ENCODE results near the genes AP1B1 and NF2.

DNA sequence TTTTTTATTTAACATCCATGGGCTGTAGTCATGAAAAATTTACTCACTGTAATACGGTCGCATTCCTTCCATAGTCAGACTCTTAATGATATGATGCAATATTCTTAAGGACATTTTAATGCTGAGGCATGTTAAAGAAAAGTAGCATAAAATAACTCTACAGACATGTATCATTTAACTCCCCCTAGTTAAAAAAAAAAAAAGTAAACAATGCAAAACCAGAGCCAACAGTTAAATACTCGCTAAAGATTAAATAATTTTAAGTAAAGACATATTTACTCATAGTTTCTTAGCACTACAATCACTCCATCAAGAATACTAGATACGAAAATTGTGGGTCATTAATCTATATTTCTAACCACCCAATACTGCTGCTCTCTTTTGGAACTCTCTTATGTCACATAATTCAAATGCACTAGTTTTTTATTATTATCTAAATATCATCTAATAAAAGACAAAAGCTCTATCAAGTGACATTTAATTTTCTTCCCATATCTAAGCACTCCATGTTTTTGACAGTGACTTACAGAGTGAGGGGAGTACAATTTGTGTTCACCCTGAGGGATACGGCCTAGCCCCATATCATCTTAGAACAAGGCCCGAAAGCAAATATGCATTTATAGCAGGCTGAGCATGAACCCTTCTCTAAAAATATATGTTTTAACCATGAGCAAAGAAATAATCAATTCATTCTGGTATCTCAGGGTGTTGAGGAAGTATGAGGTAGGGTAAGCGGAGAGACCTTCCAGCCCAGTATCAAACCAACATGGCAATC lies 131.8 kb downstream of the TTC28 start:
- PRO-cap = no peak

- PRO-cap = no peak
Observed at GRCh38 chr22:28567644-28567864, 112.1 kb downstream of the TTC28 start.

DNA sequence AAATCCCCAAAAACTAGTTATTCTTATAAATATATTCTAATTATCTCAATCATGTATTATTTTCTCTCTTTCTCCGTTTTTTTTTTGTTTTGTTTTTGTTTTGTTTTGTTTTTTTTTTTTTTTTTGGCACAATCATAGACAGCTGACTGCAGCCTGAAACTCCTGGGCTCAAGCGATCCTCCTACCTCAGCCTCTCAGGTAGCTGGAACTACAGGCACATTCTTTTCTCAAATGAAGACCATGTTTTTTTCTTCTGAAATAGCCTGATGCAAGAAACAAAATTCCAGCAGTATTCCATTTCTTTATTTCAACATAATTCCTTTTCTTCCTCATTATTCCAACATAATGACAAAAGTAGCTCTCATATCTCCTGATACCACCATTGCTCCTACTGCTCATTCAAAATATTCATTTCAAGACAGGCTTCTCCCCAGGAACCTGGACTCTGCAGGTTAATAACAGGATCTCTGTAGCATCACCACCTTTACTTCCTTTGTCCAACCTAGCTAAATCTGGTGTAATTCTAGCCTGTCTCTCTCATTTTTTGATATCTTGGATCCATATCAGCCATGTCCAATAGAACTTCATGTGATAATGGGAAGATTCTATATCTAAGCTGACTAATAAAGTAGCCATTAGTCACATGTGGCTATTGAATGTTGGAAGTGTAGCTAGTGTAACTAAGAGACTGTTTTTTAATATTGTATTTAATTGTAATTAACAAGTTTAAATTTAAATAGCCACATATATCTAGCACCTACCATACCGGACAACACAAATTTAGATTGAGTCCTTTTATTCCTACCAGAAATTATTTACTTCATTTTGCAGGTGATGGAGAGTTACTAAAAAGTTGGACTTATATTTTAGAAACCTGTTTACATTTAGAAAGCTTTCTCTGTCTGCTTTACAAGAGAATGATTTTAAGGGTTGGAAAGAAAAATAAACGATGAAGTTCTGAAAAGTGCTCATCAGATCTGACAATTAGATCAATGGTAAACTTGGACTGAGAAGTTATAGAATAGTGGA lies 95.4 kb downstream of the TTC28 start:
- PRO-cap = no peak

GRCh38 chr22:28773208-28773684 lies 751 bp downstream of the CCDC117 start:
- PRO-cap = bidirectional peak, plus-strand start at chr22:28773544, minus-strand start at chr22:28773329

DNA sequence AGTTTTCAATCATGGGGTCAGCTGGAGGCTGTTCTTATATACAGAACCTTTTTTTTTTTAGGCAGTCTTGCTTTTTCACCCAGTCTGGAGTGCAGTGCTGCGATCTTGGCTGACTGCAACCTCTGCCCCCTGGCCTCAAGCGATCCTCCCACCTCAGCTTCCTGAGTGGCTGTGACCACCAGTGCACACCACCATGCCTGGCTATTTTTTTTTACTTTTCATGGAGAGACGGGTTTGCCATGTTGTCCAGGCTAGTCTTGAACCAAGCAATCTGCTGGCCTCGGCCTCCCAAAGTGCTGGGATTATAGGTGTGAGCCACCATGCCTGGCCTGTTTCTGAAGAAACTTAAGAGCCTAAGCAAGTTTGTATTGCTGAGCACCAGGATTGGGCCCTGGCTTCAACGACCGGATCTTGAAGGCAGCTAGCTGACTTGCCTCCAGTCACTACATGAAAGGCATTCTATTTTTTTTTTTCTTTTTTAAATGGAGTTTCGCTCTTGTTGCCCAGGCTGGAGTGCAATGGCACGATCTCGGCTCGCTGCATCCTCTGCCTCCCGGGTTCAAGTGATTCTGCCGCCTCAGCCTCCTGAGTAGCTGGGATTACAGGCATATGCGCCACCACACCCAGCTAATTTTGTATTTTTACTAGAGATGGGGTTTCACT lies 20.2 kb downstream of the CCDC117 start:
- PRO-cap = unidirectional peak, minus-strand start at position 168 of the sequence; unidirectional peak, minus-strand start at position 382 of the sequence

DNA sequence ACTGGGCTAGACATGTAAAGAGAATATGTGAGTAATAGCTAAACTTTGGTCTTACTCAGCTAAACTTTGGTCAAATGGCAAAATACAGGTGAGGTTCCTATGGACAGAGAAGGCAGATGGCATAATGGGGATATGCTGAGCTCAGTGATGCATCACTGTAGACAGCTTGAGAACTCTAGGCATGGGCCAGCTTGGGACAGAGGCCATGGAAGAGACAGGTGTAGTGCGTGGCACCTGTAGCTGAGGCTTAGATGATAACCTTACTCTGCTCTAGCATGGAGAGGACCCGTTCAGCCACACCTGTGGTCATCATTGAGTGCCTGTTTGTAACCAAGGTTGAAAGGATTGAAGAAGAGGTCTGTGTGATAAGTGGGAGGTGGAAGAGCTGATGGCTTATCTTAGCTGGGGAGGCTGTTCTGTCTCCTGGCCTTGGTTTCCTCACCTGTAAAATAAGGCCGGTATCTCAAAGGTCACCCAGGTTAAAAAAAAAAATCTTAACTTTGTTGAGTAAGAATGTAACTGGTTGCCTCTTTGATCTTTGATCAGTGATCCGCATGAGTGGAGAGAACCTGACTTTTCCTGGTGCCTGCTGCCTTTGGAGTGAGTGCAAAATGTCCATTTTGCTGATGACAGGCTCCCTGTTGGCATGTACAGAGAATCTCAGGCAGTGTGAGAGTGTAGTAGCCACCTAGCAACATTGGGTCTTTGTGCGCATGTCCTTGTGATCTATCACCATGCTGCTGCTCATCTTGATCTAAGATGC lies 48.6 kb downstream of the ZNRF3 start:
- PRO-cap = no peak

DNA sequence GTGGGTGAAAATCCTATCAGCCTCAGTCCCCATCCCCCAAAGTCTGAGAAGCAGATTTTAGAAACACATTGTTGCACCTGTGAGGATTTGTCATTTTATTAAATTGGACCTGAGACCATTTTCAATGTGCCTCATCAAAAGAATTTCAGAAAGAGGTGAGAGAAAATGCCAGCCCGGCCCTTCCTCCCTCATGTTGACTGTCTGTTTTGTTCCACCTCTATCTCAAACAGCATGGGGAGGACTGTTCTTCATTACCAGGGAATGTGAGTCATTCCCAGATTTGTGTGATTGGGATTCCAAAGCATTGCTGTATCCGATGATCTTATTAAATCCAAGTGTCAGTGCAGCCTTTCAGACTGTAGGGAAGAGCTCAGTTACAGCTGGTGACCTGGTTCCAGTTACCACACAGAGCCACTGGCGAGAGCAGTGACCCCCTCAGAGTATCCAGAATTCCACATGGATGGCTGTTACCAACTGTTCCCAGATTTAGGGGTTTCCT lies 20.7 kb downstream of the KREMEN1 start:
- PRO-cap = no peak

DNA sequence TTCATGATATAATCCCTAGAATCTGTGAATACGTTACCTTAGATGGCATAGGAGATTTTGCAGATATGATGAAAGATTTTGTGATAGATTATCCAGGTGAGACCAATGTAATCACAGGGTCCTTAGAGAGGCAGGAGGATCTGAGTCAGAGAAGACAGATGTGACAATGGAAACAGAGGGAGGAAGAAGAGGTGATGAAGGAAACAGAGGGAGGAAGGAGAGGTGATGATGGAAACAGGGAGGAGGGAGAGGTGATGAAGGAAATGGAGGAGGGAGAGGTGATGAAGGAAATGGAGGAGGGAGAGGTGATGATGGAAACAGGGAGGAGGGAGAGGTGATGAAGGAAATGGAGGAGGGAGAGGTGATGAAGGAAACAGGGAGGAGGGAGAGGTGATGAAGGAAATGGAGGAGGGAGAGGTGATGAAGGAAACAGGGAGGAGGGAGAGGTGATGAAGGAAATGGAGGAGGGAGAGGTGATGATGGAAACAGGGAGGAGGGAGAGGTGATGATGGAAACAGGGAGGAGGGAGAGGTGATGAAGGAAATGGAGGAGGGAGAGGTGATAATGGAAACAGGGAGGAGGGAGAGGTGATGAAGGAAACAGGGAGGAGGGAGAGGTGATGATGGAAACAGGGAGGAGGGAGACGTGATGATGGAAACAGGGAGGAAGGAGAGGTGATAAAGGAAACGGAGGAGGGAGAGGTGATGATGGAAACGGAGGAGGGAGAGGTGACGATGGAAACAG lies 47.2 kb downstream of the KREMEN1 start:
- PRO-cap = no peak

DNA sequence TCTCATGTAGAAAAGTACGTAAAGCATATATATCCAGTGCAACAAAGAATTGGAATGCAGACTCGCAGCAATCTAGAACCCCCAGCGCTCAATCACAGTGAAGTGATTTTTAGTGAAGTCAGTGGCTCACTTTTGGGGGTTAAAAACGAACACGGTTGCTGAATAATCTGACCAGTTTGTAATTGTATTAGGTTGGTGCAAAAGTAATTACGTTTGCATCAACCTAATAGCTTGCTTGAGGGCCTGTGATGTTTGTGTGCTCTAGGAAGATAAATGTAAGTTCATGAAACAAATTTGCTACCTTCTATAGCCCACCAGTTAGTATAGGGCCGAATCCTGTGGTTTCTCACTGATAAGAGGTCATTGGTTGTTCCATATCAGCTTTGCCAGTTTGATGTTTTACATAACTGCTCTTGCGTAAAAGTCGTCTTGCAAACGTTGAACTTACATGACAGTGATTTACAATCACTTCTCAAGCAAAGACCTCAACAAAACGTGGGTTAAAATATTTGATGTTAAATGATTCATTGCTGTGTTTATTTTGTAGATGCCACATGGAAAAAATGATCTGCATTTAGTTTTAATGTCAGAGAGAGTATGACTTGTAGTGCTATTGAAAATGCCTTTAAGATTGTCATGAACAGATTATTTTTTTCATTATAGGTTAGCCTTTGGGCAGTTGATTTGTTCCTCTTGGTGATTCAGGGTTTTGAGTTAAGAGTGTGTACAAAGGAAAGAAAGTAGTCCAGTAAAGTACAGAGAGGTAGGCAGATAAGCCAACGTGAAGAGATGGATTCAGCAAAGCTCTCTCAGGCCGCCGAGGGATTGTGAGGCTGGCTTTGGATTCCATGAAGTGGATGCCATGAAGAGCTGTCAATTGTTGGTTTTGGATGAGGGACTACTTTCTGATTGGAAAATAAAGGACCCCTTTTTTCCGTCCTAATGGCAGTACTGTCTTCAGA lies 2.5 kb downstream of the EWSR1 start:
- PRO-cap = unidirectional peak, plus-strand start at position 782 of the sequence

DNA sequence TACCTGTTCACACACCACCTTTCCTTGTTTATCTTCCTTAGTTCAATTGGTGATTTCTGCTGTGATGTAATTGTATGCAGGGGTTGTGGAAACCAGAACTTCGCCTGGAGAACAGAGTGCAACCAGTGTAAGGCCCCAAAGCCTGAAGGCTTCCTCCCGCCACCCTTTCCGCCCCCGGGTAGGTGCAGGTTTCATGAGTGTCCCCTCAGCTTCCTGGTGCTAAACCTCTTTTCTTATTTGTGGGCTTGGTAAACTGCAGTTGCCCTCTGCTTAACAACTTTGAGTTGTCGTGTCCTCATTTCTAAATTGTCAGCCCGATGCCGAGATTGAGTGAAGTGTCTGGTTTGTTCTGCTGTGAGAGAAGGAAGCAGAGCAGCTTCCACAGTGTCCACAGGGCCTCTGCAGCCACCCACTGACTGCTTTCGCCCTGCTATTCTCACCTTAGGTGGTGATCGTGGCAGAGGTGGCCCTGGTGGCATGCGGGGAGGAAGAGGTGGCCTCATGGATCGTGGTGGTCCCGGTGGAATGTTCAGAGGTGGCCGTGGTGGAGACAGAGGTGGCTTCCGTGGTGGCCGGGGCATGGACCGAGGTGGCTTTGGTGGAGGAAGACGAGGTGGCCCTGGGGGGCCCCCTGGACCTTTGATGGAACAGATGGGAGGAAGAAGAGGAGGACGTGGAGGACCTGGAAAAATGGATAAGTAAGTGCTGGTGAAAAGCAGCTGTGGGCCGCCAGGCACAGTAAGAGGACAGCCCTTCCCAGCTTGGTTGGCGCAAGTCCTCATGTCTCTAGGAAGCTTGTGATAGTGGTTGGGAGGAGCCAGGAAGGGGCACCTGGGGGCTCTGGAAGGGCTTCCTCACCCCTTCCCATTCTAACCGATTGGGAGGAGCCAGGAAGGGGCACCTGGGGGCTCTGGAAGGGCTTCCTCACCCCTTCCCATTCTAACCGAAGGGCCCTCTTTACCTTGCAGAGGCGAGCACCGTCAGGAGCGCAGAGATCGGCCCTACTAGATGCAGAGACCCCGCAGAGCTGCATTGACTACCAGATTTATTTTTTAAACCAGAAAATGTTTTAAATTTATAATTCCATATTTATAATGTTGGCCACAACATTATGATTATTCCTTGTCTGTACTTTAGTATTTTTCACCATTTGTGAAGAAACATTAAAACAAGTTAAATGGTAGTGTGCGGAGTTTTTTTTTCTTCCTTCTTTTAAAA lies 6.9 kb upstream of the GAS2L1 start:
- PRO-cap = no peak

GRCh38 chr22:29330728-29331303 lies 15.3 kb upstream of the RASL10A start:
- PRO-cap = no peak

DNA sequence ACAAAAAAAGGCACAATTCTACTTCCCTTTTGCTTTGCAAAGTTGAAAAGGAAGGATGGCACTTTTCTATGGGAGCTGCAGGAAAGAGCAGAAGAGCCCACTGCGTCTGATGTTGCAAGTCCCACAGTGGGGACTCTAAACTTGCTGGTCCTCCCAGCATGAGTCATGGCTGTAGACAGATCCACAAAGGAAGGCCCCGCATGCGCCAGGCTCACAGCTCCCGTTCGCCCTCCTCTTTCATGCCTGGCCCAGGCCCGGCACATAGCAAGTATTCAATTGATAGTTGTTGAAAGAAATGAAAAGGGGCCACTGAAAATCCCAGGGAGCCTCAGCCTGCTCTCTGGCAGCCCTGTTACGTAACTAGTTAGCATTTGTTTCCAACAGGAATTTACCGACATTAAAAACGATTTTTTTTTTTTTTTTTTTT lies 18.9 kb downstream of the AP1B1 start:
- PRO-cap = no peak

- PRO-cap = bidirectional peak, plus-strand start at chr22:29388694, minus-strand start at chr22:29388548
Observed at GRCh38 chr22:29387980-29388871, at the start of gene AP1B1. Gene AP1B1, minus strand, starts transcription at chr22:29388570.

DNA sequence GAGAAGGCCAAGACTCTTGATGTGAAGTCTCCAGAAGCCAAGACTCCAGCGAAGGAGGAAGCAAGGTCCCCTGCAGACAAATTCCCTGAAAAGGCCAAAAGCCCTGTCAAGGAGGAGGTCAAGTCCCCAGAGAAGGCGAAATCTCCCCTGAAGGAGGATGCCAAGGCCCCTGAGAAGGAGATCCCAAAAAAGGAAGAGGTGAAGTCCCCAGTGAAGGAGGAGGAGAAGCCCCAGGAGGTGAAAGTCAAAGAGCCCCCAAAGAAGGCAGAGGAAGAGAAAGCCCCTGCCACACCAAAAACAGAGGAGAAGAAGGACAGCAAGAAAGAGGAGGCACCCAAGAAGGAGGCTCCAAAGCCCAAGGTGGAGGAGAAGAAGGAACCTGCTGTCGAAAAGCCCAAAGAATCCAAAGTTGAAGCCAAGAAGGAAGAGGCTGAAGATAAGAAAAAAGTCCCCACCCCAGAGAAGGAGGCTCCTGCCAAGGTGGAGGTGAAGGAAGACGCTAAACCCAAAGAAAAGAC lies 9.9 kb downstream of the NEFH start:
- PRO-cap = no peak

DNA sequence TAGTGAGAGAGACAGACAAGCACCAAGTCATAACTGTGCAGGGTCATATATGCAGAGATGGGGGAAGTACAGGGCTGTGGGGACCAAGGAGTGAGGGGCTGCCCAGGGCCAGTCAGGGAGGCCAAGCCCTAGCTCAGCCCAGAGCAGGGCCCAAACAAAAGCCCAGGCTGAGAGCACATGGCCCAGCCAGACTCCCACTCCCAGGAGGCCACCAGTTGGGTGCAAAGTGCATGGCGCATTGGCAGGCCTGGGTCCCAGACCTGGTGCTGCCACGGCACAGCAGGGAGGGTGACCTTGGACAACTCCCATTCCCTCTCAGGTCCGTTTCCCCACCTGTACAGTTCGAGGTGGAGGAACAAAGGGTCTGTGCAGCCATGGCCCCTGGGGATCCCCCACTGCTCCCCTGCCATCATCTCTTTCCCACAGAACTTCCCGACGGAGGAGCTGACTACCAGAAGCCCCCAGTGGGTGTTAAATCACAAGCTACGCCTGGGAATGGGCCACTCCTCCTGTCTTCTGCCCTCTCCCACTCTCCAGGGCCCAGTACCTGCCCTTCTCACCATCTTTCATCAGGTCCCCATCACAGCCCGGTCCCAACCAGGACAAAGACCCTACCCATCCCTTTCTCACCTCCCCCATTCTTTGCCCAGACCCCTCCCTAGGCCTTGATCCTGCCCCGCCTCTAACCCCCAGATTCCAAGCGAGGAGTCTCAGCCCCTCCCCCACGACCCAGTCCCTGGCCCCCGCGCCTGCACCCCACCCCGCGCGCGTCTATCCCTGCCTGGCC lies 532 bp downstream of the NIPSNAP1 start:
- PRO-cap = no peak

- PRO-cap = bidirectional peak, plus-strand start at chr22:29603566, minus-strand start at chr22:29603234; unidirectional peak, plus-strand start at chr22:29603713; bidirectional peak, plus-strand start at chr22:29604068, minus-strand start at chr22:29604039
Observed at GRCh38 chr22:29603451-29604381, at the start of gene NF2. Gene NF2, plus strand, starts transcription at chr22:29603633.

DNA sequence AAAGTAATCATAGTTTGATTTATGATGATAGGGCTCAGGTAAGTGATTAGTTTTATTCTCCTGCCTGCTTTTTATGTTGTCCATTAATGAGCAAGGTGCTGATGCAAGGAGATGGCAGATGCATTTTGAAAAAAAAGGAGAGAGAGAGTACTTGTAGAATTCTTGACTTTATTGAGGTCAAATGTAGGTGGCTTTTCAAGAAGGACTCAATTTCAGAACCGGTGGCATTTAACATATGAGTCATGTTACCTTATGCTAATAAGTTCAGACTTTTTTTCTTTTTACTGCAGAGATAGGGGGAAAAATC lies 14.7 kb downstream of the NF2 start:
- PRO-cap = no peak

DNA sequence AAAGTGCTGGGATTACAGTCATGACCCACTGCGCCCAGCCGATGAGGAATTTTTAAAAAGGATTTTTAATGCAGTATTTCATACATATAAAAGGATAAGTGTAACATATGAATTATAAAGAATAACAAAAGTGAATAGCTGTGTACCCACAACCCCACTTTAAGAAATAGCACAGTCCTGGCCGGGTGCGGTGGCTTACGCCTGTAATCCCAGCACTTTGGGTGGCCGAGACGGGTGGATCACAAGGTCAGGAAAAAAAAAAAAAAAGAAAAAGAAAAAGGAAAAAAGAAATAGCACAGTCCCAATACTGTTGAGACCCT lies 54.3 kb upstream of the CABP7 start:
- PRO-cap = no peak

- PRO-cap = no peak
Observed at GRCh38 chr22:29702805-29703637, 16.8 kb upstream of the CABP7 start.

- PRO-cap = no peak
Observed at GRCh38 chr22:29795876-29796190, 28.7 kb downstream of the UQCR10 start.